WTC11 (cell line): ENCODE measurements around a stretch of chr12.

DNA sequence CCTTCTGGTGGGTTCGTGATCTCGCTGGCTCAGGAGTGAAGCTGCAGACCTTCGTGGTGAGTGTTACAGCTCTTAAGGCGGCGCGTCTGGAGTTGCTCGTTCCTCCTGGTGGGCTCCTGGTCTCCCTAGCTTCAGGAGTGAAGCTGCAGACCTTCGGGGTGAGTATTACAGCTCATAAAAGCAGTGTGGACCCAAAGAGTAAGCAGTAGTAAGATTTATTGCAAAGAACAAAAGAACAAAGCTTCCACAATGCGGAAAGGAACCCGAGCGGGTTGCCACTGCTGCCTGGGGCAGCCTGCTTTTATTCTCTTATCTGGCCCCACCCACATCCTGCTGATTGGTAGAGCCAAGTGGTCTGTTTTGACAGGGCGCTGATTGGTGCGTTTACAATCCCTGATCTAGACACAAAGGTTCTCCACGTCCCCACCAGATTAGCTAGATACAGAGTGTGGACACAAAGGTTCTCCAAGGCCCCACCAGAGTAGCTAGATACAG is 23.0 kb downstream of the RILPL2 start:
- PRO-cap, result no peak

DNA sequence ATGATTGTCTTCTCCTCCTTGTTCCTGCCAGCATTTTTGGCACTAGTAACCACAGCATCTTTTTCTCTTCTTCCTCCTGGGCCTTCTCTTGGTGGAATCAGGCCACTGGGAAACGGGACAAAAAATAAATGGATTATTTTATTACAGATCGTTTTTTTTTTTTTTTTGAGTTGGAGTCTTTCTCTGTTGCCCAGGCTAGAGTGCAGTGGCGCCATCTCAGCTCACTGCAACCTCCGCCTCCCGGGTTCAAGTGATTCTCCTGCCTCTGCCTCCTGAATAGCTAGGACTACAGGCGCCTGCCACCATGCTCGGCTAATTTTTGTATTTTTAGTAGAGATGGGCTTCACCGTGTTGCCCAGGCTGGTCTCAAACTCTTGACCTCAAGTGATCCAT is 13.4 kb downstream of the RILPL2 start:
- PRO-cap, result no peak

- PRO-cap, result unidirectional peak, plus-strand start at chr12:123436292
Measured at GRCh38 chr12:123435859-123436352, 578 bp downstream of the RILPL2 start.

DNA sequence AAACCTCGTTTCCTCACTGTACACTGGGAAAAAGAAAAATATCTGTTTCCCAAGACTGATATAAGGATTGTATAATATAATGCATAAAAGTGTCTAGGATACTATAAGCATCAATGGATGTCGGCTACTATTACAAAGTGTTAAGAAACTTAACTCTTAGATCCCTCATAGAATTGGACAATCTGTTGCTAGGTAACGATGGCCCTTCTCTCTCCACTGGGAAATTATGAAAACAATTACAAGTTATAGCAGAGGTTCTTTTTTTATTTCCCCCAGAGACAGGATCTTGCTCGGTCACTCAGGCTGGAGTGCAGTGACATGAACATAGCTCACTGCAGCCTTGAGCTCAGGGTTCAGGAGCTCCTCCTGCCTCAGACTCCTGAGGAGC is 8.1 kb upstream of the RILPL2 start:
- PRO-cap, result no peak

GRCh38 chr12:123449062-123449627 is 8.8 kb upstream of the SNRNP35 start:
- PRO-cap, result no peak

- PRO-cap, result no peak
Measured at GRCh38 chr12:123498192-123498888, 35.2 kb downstream of the RILPL1 start.

DNA sequence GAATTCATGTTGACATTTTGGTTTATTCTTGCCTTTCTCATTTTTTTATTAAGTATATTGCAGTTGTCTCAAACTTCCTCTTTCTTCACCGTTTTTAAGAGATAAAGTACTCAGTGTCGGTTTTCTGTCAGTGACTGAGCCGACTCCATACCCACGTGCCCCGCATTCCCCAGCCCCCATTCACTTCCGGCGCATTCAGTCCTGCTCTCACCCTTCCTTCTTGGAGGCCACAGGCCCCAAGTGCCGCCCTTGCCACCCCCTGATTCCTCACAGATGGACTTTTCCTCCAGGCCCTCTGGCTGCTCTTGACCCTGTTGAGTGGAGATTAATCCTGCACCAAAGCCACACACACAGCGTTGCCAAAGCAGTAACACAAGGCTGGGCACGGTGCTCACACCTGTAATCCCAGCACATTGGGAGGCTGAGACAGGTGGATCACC is 19.1 kb upstream of the DNAH10 start:
- PRO-cap, result no peak

- PRO-cap, result no peak
Measured at GRCh38 chr12:123907859-123908324, 64.7 kb downstream of the CCDC92 start.

DNA sequence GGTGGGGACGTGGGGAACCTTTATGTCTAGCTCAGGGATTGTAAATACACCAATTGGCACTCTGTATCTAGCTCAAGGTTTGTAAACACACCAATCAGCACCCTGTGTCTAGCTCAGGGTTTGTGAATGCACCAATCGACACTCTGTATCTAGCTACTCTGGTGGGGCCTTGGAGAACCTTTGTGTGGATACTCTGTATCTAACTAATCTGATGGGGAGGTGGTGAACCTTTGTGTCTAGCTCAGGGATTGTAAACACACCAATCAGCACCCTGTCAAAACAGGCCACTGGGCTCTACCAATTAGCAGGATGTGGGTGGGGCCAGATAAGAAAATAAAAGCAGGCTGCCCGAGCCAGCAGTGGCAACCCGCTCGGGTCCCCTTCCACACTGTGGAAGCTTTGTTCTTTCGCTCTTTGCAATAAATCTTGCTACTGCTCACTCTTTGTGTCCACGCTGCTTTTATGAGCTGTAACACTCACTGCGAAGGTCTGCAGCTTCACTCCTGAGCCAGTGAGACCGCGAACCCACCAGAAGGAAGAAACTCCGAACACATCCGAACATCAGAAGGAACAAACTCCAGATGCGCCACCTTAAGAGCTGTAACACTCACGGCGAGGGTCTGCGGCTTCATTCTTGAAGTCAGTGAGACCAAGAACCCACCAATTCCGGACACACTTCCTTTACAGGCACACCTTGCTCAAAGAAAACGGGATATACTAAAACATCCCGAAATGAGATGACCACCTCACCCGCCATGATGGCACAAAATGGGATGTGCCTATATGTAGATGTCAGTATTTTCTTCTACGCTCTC is 25.0 kb downstream of the CCDC92 start:
- PRO-cap, result no peak

GRCh38 chr12:123949364-123950056 is 23.1 kb downstream of the CCDC92 start:
- PRO-cap, result no peak

DNA sequence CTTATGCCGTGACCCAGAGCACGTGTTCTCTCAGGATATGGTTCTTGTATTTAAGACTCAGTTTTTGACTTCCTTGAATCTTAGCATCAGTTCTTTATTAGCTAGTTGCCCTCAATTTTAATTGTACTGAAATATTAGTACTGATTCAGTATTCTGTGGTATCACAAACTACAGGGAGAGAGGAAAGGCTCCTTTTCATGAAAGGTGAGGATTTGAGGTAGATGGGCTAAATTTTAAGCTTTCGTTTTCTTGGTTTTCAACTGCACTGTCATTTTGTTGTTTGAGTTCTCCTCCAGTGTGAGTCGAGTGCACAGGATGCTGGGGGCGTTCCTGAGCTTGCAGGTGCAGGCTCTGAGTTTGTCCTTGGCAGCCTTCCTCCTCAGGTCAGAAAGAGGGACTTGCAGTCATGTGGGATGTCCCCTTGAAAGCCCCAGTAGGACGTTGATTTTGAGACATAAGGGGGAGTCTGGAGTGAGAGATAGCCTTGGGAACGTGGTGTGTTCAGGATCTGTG is 33.5 kb downstream of the ZNF664 start:
- PRO-cap, result no peak

DNA sequence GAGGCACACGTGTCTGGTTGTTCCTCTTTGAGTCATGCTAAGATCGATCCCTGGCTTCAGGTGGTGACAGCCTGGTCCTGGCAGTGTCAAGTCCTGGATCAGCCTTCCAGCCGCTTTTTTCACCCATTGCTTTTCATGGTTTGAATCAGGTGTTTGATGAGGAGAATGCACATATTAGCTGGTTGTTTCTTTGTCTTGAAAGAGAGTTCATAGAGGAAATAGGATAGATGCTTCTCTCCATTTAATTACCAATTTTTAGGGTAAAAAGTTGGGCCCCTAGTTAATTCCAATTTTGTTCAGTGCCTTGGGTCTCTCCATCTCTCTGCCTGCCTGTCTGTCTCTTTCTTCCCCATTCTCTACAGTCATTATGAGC is 35.3 kb downstream of the ZNF664 start:
- PRO-cap, result no peak

DNA sequence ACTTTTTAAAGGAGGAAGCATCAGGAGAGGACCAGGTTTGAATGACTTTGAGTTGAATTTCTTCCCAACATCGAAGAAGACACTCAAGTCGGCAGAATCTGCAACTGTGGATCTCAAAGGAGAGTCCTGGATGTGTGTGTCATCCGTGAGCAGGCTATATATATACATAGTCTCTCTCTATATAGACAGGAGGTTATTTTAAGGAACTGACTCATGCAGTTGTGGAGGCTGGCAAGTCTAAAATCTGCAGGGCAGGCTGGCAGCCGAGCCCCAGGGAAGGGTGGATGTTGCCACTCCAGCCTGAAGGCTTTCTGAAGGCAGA is 53.7 kb downstream of the ZNF664 start:
- PRO-cap, result no peak

- PRO-cap, result no peak
Measured at GRCh38 chr12:124188341-124189127, 106.4 kb upstream of the RFLNA start.

GRCh38 chr12:124233345-124233897 is 61.5 kb upstream of the RFLNA start:
- PRO-cap, result no peak

- PRO-cap, result no peak
Measured at GRCh38 chr12:124297101-124297356, 2.1 kb downstream of the RFLNA start.

DNA sequence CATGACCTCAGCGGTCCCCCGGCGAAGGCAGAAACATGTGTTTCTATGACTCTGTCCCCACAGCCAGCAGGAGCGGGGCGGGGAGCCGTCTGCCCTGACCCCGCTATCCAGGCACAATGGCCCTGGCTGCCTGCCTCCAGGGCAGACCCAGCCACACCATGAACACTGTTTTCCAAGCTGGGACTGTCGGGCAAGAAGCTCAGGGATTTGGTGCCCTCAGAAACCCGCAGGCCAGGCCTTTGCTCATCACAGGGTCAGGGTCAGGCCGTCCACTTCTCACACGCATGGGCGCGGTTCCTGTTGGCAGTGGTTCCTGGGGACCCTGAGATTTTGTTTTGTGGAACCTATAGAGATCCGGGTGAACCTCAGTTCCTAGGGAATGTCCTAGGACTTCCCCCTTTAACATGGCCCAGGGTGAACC is 75.1 kb downstream of the RFLNA start:
- PRO-cap, result no peak

- PRO-cap, result no peak
Measured at GRCh38 chr12:124372863-124373378, 78.0 kb downstream of the RFLNA start.

DNA sequence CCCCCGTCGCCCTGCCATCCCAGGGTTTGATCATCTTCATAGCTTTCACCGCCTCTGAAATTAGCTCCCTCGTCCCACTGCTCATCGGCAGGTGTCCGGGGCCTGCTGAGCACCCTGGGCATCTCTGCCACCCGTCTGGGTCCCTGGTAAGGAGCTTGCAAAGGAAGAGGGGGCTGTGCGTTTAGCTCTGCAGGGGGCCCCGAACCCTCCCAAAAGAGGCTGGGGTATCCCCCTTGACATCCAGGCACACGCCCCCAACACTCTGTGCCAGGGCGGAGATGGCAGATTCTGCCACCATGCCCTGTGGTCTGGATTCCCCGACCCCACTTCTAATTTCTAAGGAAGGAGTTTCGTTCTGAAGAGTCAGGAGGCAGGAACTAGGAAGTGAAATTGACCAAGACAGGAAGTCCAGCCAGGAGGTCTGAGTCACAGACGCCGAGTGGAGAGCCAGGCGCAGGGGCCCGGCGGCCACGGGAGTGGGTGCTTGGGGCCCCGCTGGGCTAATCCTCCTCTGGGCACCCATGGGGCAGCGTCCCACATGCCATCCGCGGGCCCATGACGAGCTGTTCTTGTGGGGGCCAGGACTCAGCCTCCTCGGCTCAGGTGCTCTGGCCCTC is 95.7 kb downstream of the RFLNA start:
- PRO-cap, result no peak

DNA sequence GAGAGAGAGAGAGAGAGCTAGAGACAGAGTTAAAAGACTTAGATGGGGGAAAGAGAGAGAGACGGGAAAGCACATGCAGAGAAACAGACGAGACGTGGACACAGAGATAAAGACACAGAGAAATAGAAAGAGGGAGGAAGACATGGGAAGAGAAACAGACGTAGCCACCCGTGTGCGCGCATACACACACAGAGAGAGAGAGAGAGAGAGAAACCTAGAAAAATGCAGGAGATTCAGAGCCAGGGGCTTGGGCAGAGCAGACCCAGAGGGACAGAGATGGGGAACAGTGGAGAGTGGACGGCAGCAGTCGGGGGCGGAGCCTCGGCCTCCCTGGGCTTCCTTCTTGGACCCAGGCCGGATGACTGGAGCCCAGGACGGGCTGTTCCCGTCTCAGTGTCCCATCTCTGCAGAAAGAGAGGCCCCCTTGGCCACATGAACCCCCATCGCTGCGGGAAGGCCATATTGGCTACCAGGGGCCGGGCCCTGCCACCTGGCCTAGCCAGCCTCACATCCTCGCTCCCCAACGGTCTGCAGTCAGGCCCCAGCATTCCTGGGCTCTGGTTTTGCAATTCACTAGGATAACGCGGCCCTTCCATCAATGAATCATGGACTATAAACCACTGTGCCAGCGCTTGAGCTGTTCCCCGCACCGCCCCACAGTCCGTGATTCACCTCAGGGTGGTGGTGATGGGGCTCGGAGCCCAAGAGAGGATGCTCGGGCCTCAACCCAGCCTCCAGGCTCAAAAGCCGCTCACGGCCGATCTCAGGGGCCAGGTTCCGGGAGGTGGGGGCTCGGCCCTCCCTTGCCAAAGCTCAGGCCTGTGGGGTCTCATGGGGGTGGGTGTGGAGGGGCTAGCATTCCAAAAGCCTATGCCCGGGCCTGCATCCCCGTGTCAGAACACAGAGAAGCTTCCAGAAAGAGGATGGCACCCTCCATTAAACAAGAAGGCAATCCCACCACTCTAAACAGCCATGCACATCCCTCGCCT is 116.5 kb downstream of the RFLNA start:
- PRO-cap, result no peak